Tibial artery (tissue), 1 donor: Measurements from ENCODE around the genes NECTIN2 and CLASRP.

- PRO-cap = no peak
These were observed 12.2 kb upstream of the BCAM start for GRCh38 chr19:44796737-44797084.

DNA sequence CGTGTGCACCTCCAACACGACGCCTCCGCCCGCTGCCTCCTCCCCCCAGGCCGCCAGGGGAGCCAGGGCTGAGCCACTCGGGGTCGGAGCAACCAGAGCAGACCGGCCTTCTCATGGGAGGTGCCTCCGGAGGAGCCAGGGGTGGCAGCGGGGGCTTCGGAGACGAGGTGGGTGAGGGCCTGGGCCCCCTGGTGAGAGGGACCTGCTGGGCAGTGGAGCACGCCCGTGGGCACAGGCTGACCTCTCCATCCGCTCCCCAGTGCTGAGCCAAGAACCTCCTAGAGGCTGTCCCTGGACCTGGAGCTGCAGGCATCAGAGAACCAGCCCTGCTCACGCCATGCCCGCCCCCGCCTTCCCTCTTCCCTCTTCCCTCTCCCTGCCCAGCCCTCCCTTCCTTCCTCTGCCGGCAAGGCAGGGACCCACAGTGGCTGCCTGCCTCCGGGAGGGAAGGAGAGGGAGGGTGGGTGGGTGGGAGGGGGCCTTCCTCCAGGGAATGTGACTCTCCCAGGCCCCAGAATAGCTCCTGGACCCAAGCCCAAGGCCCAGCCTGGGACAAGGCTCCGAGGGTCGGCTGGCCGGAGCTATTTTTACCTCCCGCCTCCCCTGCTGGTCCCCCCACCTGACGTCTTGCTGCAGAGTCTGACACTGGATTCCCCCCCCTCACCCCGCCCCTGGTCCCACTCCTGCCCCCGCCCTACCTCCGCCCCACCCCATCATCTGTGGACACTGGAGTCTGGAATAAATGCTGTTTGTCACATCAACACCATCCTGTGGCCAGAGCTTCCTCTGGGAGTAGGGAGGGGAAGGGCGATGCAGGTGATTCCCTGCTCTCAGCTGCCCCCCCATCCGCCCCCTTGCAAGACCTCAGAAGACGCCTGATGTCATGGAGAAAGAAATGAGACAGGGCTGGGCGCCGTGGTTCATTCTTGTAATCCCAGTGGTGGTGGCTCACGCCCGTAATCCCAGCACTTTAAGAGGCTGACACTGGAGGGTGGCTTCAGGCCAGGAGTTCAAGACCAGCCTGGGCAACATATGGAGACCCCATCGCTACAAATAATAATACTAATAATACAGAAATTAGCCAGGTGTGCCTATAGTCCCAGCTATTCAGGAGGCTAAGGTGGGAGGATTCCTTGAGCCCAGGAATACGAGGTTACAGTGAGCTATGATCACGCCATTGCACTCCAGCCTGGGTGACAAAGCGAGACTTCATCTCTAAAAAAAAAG, 12.2 kb downstream of the BCAM start:
- PRO-cap = bidirectional peak, plus-strand start at position 393 of the sequence, minus-strand start at position 426 of the sequence; bidirectional peak, plus-strand start at position 923 of the sequence, minus-strand start at position 846 of the sequence

- PRO-cap = bidirectional peak, plus-strand start at chr19:44846332, minus-strand start at chr19:44845917
These were observed at the start of gene NECTIN2 for GRCh38 chr19:44845990-44846675. NECTIN2 (plus strand) TSS chr19:44846297.

DNA sequence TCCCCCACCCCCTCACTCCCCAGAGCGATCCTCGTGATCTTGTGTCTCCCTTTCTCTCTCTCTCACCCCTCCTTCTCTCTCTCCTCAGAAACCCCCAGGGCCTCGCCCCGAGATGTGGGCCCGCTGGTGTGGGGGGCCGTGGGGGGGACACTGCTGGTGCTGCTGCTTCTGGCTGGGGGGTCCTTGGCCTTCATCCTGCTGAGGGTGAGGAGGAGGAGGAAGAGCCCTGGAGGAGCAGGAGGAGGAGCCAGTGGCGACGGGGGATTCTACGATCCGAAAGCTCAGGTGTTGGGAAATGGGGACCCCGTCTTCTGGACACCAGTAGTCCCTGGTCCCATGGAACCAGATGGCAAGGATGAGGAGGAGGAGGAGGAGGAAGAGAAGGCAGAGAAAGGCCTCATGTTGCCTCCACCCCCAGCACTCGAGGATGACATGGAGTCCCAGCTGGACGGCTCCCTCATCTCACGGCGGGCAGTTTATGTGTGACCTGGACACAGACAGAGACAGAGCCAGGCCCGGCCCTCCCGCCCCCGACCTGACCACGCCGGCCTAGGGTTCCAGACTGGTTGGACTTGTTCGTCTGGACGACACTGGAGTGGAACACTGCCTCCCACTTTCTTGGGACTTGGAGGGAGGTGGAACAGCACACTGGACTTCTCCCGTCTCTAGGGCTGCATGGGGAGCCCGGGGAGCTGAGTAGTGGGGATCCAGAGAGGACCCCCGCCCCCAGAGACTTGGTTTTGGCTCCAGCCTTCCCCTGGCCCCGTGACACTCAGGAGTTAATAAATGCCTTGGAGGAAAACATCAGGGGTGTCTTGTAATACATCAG, 12.7 kb upstream of the TOMM40 start:
- PRO-cap = no peak

DNA sequence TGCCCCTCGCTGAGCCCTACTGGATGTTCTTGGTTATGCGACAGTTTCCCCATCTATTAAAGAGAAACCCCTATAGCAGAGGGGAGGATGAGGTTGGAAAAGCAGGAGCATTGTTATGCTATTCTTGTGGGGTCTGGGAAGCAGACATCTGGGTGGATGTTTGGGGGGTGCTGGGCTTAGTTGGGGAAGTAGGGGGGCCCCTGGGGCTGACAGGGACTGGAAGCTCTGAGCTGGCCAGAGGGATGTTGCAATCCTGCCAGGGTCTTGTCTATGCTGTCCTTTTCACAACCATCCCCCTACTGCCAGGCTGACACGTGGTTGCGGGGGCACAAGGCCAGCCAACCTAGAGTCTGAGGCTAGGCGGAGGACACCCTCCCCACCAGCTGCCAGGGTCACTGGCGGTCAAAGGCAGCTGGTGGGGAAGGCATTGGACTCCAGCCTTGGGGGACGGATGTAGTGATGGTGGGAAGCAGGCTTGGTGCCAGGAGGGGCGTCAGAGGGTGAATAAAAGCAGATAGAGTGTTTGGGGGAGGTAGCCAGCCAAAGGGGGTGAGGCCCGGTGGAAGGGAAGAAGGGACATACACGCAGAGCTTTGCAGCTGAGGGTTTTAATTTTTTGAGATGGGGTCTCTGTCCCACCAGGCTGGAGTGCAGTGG, 1.6 kb upstream of the APOC1 start:
- PRO-cap = no peak

DNA sequence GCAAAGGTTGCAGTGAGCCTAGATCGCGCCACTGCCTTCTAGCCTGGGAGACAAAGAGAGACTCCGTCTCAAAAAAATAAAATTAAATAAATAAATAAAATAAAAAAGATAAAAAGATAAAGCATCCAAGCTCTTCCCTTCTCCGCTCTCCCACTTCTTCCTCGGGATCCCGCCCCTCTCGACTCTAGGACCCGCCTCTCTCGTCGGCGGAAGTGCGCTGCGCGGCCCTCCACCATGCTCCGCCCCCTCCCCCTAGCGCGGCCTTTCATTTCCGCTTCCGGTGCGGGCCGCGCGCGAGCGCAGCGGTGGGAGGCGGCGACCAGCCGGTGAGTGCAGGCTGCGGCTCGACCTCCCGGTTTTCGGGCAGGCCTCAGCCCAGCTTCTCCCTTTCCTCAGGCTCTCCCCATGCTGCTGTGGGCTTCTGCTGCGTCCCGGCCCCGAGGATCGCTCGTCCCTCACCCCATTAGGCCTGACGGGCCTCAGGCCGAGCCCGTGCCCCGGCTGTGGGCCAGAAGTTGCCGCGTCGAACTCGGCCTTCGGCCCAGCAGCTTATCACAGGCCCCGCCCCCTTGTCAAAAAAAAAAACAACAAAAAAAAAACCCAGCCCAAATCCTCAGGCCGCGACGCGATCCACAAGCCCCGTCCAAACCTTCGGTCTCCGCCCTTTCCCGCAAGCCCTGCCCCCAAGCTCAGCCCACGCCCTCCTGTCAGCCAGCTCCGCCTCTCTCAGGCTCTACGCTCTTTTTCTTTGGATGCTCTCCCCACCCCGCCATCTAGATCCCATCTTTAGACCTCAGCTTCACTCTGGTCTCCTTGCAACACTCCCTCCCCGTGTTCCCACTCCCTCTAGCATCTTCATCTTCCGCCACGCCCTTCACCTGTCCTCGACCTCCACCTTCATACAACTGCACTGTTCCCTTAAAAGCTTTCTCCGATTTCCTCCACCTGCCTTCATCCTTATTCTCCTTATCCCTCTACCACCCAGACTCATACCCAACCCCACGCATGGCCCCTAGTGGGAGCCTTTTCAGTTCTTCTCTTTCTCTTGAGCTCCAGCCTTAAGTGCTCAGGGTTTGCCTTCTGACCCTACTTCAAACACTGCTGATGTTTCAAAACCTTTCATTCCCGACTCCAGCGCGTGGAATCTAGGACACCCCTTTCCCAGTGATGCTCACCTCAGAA, at the start of gene CLASRP:
TSS of gene CLASRP (plus strand) at position 263 of the 1,182 bp plus-strand sequence.
- PRO-cap = bidirectional peak, plus-strand start at position 285 of the sequence, minus-strand start at position 180 of the sequence; unidirectional peak, minus-strand start at position 505 of the sequence; unidirectional peak, minus-strand start at position 660 of the sequence

- PRO-cap = no peak
These were observed 5.7 kb downstream of the ZNF296 start for GRCh38 chr19:45070528-45071005.

DNA sequence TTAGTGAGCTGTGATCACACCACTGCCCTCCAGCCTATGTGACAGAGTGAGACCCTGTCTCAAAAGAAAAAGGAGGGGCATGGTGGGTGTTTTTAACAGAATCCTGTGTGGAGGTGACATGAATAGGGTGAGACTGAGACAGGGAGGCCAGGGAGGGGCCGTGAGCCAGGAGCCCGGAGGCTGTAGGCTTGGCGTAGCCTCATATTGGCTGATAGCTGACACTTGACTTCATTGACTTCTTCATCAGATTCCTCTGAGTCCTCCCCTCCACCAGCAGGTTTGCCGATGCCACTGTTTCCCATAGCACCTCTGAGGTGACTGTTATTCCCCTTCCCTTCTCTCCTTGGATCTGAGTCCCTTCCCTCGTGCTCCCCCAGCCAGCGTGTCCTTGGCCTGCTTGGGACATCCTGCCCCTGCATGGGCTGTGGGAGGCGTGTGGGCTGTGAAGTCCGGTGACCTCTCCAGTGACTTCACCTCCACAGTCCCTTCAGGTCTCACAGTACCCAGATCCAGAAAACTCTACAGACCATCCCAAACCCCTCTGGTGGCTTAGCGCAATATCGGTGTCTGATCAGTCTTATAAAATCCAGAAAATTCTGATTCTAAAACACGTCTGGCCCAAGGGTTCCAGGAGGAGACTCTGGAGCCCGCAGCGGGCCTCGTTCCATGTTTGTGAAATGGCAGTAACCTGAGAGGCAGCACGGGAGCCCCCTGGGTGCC, 8.8 kb downstream of the PPP1R37 start:
- PRO-cap = no peak

DNA sequence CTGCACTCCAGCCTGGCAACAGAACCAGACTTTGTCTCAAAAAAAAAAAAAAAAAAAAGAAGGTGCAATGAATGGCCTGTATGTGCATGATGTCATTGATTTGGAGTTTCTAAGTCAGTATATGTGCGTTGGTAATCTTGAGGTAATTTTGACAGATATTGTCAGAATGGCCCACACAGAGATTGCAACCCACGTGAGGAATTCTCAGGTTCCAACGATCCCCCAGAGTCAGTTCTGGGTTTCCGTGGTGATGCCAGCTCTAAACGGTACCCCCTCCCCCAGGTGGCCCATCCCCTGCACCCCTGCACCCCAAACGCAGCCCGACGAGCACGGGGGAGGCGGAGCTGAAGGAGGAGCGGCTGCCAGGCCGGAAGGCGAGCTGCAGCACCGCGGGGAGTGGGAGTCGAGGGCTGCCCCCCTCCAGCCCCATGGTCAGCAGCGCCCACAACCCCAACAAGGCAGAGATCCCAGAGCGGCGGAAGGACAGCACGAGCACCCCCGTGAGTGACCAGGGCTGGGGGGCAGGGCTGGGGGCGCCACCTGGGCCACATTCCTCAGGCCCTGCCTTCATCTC, 35.4 kb downstream of the CKM start:
- PRO-cap = no peak

GRCh38 chr19:45326113-45326554, 3.5 kb upstream of the CKM start:
- PRO-cap = no peak

DNA sequence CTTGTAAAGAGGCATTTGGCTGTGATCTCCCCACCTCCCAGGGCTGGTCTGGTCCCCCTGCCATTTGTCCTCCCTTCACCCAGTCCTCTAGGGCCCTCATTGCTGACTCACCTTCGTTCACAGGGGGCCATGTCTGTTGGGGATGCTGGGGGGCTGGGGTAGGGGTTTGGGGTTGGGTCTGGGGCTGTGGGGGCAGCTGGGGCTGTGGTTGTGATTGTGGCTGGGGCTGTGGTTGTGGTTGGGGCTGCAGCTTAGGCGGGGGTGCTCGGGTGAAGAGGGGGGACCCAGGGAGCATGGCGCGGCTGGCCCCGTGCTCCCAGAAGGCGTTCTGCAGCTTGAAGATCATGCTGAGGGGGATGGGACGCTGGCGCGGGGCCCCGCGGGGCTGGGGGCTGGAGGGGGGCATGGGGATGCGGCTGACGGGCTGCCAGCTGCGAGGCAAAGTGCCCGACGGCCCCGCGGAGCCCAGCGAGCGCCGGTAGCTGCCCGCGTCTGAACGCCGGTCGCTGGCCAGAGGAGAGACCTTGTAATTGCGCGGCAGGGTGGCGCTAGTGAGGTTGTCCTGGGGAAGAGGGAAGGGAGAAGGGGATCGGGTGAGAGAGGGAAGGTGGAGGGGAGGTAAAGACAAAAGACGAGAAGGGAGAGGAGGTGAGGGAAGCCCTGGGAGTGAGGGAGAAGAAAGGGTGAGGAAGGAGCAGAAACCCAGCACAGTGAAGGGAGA, 9.4 kb downstream of the PPP1R13L start:
- PRO-cap = no peak

- PRO-cap = no peak
These were observed 18.9 kb upstream of the FOSB start for GRCh38 chr19:45448859-45449403.

GRCh38 chr19:45451057-45452222, 16.4 kb upstream of the FOSB start:
- PRO-cap = unidirectional peak, minus-strand start at chr19:45451535

DNA sequence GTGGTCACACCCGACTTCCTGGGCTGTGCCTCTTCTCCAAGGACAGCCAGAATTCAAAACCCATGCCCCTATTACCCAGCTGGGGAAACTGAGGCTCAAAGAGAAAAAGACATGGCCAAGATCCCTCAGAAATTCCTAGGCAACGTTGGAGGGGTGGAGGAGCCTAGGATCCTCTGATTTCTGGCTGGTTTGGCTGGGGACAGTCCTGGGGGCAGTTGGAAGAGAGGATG, 2.3 kb downstream of the VASP start:
- PRO-cap = no peak

DNA sequence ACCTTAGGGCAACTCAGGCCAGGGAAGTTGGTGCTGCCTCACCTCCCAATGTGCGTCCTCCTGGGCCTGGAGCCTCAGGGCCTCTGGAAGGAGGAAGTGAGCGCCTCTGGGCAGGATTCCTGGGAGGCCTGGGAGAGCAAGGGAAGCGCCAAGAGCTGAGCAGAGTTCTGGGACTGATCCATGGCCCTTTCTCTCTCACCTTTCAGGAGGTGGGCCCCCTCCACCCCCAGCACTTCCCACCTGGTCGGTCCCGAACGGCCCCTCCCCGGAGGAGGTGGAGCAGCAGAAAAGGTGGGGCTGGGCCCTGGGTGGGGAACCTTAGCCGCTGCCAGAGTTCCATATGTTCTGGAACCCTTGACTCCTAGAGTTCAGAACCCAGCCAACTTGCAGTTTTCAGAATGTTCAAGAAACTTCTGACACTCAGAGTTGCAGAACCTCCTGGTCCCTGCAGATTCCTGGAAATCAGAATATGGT, 13.9 kb downstream of the VASP start:
- PRO-cap = no peak

- PRO-cap = no peak
These were observed 1.7 kb downstream of the GPR4 start for GRCh38 chr19:45600126-45600811.

DNA sequence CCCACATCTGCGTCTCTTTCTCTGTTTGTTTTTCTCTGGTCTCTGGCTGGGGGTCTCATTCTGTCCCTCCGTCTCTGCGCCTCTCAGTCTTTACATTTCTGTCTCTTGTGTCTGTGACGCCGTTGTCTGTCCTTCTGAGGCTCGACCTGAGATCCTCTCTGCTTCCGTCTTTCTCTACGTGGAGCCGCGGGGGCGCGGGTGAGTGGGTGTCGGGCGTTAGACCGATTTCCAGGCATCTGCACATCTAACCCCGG, 451 bp downstream of the GIPR start:
- PRO-cap = no peak

DNA sequence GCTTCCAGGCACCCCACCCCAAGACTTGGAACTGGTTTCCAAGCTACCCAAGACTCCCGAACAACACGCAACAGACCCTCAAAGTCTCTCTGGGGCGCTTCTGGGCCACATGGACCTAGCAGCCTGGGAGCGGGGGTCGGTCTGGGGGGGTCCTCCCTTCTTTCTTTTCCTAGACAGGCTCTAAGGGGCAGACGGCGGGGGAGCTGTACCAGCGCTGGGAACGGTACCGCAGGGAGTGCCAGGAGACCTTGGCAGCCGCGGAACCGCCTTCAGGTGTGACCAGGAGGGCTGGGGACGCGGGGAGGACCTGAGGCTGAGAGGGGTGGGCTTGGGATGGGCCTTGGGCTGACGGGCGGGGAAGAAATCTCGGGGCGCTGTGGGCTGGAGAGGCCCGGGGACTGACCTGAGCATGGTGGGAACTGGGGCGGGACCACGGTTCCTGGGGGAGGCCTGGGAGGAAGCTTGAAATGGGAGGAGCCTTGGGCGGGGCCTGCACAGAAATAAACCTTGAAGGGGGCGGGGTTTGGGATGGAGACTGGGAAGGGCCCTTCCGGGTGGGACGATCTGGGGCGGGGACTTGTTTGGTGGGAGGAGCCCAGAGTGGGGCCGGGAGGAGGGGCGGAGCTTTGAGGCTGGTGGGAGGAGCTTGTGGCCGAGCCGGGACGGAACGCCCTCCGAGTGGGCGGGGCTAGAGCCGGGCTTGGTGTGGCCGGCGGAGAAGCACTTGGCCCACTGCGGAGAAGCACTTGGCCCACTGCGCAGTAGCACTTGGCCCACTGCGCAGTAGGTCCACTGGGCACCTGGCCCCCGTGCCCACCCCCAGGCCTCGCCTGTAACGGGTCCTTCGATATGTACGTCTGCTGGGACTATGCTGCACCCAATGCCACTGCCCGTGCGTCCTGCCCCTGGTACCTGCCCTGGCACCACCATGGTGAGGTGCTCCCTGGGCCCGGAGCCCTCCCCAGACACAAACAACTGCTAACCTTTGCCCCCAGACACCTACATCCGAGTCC, 2.7 kb downstream of the GIPR start:
- PRO-cap = unidirectional peak, plus-strand start at position 691 of the sequence

DNA sequence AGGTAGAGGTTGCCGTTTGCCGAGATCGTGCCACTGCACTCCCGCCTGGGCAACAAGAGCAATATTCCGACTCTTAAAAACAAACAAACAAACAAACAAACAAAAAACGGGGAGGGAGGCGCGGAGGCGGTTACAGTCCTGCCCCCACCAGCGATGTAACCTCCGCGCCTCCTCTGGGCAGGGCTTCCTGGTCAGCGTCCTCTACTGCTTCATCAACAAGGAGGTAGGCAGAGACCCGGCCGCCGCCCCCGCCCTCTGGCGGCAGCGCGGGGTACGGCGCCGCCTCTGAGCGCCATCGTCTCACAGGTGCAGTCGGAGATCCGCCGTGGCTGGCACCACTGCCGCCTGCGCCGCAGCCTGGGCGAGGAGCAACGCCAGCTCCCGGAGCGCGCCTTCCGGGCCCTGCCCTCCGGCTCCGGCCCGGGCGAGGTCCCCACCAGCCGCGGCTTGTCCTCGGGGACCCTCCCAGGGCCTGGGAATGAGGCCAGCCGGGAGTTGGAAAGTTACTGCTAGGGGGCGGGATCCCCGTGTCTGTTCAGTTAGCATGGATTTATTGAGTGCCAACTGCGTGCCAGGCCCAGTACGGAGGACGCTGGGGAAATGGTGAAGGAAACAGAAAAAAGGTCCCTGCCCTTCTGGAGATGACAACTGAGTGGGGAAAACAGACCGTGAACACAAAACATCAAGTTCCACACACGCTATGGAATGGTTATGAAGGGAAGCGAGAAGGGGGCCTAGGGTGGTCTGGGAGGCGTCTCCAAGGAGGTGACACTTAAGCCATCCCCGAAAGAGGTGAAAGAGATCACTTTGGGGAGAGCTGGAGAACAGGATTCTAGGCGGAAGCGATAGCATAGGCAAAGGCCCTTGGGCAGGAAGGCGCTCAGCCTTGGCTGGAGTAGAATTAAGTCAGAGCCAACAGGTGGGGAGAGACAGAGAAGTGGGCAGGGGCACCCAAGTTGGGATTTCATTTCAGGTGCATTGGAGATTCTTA, 10.0 kb downstream of the SNRPD2 start:
- PRO-cap = no peak

- PRO-cap = bidirectional peak, plus-strand start at chr19:45717475, minus-strand start at chr19:45717289; unidirectional peak, plus-strand start at chr19:45717698; bidirectional peak, plus-strand start at chr19:45717717, minus-strand start at chr19:45717713
These were observed 13.3 kb downstream of the FBXO46 start for GRCh38 chr19:45717130-45718034.